Measurements from ENCODE around the genes GPR55 and GIGYF2.

- RRBS: no CpG with 5 or more reads among the region's 7 CpGs
Measured at GRCh38 chr2:230925109-230925557, at the start of gene GPR55. Gene GPR55, minus strand, starts transcription at chr2:230925242.

DNA sequence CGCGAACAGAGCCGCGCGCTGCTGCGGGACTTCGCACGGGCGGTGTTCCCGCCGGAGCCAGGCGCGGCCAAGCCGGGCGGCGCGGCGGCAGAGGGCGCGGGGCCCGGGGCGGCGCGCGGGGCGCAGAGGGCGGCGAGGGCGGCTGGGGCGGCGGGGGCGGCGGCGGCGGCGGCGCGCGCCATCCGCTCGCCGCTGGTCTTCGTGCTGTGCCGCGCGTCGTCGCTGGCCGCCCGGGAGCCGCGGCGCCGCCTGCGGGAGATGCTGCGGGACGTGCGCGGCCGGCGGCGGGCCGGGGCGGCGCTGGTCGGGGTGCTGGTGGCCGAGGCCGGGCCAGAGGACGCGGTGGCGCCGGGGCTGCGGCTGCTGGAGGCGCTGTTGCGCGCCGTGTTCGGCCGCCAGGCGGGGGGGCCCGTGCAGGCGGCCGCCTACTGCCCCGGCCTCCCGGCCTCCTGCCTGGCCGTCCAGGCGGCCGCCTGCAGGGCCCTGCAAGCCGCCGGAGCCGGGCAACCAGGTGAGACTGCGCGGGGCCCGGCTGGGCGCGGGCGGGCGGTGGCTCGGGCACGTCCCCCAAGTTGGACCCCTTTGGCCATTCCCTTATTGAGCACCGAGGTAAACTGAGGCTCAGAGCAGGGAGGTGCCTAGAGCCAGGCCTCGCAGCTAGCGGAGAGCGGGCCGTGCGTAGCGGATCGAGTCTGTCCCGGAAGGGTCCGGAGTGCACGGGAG lies 527 bp downstream of the C2orf72 start:
- RRBS: 4% methylated on average over 34 of the region's 111 CpGs

- RRBS: no CpG with 5 or more reads among the region's 19 CpGs
Measured at GRCh38 chr2:231244758-231245550, 46.5 kb downstream of the ARMC9 start.

- RRBS: no CpG with 5 or more reads among the region's 26 CpGs
Measured at GRCh38 chr2:231270007-231271229, 72.0 kb downstream of the ARMC9 start.

GRCh38 chr2:231355413-231355560 lies 40.2 kb upstream of the B3GNT7 start:
- RRBS: no CpG with 5 or more reads among the region's 5 CpGs

- RRBS: no CpG with 5 or more reads among the region's 9 CpGs
Measured at GRCh38 chr2:231396989-231397571, 1.6 kb downstream of the B3GNT7 start.

GRCh38 chr2:231402832-231403254 lies 7.3 kb downstream of the B3GNT7 start:
- RRBS: 100% methylated on average over 1 of the region's 13 CpGs

- RRBS: 6% methylated on average over 8 of the region's 38 CpGs
Measured at GRCh38 chr2:231614644-231615099, 22.0 kb downstream of the TEX44 start.

DNA sequence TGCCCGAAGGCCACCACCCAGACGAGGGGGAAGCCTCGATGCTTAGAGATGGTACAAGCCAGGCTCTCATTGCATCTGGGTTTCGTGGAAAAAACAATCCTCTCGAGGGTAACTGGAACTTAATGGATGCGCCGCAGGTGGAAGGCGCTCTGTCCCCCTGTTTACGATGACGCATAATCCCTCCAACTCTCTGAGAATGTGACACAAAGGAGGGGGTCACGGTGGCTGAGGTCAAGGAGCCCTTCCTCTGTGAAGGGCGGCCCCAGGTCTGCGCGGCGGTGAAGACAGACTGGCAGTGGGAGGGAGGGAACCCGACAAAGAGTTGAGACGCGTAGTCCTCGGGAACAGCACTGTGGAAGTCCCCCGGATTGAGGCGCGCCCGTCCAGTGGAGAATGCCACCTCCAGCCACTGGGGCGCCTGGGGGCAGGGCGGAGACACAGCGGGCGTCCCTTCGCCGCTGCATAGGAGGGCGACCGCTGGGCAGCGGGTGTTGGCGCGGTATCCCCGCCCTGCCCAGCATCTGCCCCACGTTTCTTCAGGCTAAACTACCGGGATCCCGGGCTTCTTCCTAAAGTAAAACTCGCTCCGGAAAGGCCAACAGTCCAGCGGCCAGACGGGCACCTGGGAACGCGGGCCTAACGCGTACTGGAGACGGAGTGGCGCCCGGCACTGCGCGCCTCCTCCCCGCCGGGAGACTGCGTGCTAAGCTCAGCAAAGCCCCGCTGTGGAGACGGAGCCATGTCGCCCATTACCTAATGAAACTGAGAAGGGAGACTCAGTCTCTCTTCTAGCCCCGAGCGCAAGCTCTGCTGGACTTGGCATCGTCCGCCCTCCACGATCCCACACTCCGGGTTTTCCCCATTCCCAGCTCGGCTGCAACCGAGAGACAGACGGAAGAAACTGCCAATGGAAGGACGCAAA lies 1.9 kb upstream of the PTMA start:
- RRBS: 3% methylated on average over 9 of the region's 67 CpGs

DNA sequence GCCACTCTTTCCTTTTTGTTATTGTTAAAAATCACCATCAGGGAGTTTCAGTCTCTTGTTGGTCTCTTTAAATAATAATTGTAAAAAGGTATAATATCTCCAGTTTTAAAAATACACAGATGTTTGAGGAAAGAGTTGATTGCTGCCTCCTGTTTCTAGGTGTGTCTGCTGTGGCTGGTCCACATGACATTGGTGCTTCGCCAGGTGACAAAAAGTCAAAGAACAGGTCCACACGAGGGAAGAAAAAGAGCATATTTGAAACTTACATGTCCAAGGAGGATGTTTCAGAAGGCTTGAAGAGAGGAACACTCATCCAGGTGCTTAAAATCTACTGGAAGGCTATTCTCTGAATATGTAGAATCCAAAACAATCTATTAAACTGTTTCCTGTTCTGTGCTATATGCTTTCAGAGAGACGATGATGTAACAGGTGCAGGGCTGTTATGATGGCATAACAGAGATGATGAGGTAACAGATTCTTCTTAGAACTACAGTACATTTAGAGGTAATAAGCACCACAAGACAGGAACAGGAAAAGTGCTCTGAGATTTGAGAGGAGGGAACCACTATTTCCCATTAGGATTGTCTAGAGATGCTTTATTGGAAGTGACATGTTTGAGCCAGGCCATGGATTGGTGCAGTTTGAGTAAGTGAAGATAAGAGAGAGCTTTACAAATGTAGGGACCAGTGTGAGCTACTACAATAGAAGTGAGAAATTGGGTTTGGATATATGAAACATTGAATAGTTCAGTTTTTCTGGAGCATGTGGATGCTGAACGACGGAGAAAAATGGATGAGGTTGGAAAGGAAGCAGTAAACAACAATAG lies 54.1 kb downstream of the DIS3L2 start:
- RRBS: no CpG with 5 or more reads among the region's 5 CpGs

GRCh38 chr2:232321296-232321736 lies 57.2 kb upstream of the ALPP start:
- RRBS: no CpG with 5 or more reads among the region's 15 CpGs

DNA sequence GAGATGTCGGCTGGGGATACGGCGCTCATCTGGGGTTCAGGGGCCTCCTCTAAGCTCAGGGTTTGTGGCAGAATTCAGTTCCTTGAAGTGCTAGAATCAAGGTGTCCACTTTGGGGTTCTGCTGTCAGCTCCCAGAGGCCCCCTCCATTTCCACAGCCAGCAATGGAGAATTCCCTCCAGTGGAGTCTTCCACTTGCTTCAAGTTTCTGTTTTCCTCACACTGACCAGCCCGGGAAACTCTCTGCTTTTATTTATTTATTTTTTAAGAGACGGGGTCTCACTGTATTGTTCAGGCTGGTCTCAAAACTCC lies 7.4 kb upstream of the ECEL1 start:
- RRBS: no CpG with 5 or more reads among the region's 5 CpGs

DNA sequence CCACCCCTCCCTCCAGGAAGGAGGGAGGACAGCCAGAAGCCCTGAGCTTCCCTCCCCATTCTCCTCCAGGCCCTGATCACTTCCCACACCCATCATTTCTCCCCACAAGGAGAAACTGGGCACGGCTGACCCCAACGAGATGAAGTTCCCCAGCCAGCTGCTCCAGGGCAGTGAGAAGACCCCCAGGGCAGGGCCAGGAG lies 12.9 kb upstream of the ECEL1 start:
- RRBS: no CpG with 5 or more reads among the region's 2 CpGs

DNA sequence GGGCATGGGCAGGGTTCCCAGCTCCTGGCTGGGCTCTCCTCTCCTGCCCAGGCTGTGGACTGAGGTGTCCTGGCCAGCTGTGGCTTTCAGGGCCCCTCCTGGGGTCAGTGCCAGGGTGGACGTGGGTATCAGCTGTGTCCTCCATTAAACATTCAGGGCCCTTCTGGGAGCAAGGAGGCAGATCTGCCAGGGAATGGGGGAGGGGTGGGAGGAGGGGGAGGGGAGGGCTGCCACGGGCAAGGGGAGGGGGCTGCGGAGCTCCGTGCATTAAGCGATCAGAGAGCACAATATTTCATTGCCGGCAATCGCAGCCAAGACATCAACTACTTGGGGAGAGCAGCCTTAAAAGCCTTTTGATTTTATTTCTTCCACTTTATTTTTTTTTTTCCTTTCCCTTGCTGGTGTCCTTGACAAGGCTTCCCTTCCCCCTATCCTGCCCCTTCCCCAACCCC lies 14.5 kb upstream of the ECEL1 start:
- RRBS: no CpG with 5 or more reads among the region's 7 CpGs

- RRBS: 90% methylated on average over 1 of the region's 7 CpGs
Measured at GRCh38 chr2:232526673-232527052, 703 bp downstream of the CHRND start.

- RRBS: 6% methylated on average over 18 of the region's 53 CpGs
Measured at GRCh38 chr2:232696716-232697499, at the start of gene GIGYF2. Gene GIGYF2, plus strand, starts transcription at chr2:232697331.

GRCh38 chr2:232860571-232861487 lies 9.2 kb upstream of the SNORC start:
- RRBS: no CpG with 5 or more reads among the region's 12 CpGs

DNA sequence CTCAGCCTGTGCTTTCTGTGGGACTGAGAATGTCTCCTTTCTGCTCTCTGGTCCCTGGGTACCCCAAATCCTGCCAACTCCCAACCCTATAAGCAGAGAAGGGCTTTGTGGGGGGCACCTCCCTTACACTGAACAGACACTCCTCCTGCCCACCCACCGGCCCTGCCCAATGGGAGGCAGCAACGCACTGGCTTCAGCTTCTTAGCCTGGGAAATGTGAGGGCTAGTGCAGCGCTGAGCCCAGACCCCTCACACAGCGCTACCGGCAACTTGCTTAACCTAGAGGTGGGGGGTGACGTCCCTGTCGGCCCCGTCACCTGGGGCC lies 5.5 kb downstream of the SNORC start:
- RRBS: 8% methylated on average over 3 of the region's 8 CpGs

- RRBS: 4% methylated on average over 12 of the region's 41 CpGs
Measured at GRCh38 chr2:232875915-232876289, 5.8 kb downstream of the SNORC start.

DNA sequence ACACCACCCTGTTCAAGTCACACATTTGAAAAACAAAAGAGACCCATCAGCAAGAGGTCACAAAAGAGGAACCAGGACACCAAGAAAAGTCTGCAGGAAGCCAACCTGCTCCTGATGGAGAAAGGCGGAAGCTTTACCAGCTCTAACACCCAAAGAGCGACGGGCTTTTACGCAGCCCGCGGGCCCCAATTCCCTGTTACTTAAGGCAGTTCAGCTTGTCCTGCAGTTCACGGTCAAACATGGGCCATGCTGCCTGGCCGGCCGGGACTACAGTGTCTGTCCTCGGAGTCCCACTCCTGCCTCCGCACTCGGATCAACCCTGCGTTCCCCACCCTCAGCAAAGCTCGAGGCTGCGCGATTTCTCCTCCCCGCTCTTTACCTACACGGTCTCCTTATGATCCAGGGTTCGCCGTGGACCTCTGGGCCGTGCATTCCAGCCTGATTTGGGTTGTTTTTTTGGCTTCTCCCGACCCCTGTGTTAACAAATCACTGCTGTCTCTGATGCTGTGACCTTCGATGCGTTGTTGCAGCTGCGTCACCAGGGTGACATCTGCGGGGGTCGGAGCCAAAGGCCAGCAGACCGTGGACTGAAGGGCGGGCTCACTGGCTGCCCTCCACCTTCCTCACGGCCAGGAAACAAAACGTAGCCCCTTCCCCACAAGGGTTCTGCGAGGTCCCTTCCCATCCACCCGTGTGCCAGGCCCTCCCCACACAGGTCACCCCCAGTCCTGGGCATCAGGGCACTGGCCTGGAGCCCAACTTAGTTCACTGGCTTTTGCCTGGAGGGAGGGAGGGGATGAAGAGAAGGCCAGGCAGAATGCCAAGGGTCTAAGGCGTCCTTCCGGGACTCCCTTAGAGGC lies 31.1 kb downstream of the SNORC start:
- RRBS: no CpG with 5 or more reads among the region's 35 CpGs